Neural progenitor cell (in vitro differentiated cells): Measurements from ENCODE around the gene P2RX1.

DNA sequence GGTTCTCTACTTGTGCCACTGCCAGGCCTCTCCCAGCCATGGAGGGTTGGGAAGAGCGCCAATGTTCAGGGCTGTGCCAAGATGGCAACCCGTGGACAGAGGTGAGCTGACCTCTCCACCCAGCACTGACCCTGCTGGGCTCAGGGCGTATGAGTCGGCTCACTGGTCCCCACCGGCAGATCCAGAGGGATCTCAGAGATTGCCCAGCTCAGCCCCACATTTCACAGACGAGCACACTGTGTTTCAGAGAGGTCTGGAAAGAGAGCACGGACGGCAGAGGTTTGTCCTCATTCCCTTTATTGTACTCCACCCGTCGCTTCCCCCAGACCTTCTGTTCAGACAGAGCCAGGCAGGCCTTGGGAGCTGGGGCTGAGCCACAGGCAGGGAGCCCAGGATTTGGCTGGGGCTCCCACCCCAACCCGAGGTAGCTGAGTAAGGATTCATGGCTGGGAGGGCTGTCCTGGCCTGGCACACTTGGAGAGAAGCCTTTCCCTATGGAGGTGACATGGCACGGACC is 3.5 kb upstream of the CAMKK1 start:
- RAMPAGE, long total RNA, result no peak

DNA sequence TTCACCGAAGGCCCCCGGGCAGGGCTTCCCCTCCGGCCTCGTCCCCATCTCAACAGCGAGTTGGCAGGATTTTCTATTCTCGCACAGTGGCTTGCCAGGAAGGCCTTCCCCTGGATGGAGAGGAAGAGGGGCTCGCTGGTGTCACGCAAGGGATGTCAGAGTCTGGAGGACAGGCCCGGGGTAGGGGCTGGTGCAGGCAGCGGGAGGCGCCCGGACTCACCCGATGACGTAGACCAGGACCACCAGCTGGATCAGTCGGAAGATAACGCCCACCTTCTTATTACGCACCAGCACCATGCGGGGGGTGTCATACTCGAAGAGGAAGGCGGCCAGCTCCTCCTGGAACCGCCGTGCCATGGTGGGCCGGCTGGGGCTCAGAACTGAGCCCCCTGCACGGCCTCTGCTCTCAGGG is 390 bp downstream of the P2RX1 start:
- RAMPAGE, long total RNA, result no peak

DNA sequence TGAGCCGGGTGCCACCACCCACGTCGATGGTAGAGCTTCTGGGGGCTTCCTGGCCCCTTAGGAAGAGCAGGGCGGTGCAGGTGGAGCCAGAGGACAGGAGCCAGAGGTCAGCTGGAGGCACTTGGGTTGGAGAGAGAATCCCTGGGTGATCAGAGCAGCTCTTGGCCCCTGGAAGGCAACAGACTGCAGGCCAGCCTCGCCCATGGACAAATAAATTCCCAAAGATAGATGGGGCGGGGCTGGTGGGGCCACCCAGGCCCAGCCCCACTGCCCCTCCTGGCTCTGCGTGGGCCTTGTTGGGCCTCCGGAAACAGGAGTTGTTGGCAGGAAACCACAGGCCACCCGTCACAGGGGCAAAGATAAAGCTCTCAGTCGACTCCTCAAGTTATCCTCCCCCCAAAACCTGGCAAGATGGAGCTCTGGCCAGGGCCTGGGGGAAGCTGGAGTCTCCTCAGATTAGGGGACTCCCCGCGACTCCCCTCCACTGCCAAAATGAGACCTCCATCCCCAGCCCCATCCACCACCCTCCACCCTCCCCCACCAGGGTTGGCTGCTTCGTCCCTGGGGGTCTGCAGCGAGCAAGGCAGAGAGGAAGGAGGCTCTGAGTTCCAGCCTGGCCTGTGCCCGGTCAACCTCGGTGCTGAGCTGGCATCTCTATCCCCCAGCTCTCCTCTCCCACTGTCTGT is at the start of gene P2RX1:
P2RX1 (minus strand) TSS at position 185 of the 686 bp plus-strand sequence.
- RAMPAGE, long total RNA, result no peak

GRCh38 chr17:3942221-3942633 is 22.0 kb downstream of the ATP2A3 start:
- RAMPAGE, long total RNA, result no peak

- RAMPAGE, long total RNA, result no peak
These were observed 39.3 kb upstream of the ATP2A3 start for GRCh38 chr17:4003414-4004155.

GRCh38 chr17:4017110-4018119 is 53.2 kb upstream of the ATP2A3 start:
- RAMPAGE, long total RNA, result no peak

GRCh38 chr17:4057622-4058269 is 85.1 kb downstream of the ZZEF1 start:
- RAMPAGE, long total RNA, result no peak

- RAMPAGE, long total RNA, result no peak
These were observed 80.6 kb downstream of the ZZEF1 start for GRCh38 chr17:4062075-4062775.

DNA sequence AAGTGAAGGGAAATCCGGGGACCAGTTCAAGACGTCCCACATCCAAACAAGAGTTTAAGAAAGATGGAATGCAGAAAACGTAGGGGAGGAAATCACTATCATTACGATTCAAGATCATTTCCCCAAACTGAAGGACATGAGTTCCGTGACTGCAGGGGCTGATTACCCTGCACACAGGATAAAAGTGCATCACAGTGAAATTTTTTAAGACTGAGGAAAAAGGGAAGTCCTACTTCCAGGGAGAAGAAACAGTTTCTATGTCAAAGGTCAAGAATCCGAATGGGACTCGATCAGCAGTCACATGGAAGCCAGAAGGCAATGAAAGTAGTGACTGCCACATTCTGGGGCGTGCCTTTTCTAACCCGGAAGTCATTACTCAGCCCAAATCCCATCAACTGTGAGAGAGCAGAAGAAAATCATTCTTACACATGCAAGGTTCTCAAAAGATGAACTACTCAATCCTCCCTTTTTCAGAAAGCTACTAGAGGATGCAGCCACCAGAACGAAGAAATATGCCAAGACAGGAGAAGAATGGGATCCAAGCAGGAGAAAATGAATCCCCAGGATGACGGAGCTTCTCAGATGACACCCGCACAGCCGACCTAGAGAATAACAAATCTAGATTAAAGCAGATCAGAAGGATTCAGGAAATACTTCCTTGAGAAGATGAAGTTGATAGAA is 12.0 kb downstream of the ZZEF1 start:
- RAMPAGE, long total RNA, result no peak

DNA sequence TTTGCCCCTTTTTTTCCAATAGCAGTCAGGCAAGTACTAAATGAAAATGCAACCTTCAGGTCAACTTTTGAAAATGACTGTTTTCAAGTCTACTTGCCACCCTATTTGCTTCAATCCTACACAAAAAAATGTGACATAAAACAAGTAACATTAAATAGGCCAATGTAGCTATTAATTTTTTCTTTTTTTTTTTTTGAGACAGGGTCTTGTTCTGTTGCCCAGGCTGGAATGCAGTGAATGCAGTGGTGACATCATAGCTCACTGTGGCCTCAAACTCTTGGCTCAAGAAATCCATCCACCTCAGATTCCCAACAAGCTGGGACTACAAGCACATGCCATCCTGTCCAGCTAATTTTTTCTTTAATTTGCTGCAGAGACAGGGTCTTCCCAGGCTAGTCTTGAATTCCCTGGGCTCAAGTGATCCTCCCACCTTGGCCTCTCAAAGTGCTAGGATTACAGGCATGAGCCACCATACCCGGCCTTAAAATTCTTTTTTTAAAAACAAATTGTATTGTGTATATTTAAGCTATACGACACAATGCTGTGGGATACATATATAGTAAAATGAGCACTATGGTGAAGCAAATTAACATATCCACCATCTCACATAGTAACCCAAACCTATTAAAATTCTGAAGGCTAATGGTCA is 29.3 kb downstream of the ANKFY1 start:
- RAMPAGE, long total RNA, result no peak

DNA sequence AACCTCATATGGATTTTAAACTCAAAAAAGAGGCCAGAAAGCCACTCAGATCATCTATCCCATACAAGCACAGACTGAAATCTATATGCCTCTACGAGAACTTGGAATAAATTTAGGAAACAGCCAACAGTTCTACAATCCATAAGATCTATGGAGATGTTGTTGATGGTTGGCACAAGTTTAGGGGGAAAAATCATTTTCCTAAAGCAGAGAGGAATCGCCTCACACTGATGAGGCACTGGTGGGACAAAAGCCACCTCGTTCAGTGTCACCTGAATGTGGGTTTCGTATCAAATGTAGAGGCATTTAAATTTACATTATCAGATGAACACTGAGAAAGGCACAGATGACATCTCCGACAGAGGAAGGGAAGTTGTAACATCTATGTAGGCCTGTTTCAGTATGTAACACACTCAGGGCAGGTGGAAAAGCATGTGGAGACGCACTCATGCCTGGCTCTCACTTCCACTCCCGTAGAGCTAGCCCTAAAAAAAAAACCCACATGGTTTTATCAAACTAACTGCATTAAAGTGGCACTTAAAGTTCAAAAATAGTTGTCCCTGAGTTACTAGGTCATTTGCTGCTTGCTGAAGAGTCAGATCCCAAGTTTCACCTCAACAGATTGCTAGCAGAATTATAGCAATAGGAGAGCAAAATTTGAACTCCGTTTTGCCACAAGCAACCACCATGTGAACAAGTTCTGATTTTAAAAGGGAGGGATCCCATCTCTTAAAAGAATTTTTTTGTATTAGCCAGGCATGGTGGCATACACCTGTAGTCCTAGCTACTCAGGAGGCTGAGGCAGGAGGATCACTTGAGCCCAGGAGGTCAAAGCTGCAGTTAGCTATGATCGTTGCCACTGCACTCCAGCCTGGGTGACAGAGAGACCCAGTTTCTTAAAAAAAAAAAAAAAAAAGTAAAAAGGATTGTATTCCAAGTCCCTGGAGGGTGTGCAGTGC is 6.2 kb upstream of the ANKFY1 start:
- RAMPAGE, long total RNA, result no peak

DNA sequence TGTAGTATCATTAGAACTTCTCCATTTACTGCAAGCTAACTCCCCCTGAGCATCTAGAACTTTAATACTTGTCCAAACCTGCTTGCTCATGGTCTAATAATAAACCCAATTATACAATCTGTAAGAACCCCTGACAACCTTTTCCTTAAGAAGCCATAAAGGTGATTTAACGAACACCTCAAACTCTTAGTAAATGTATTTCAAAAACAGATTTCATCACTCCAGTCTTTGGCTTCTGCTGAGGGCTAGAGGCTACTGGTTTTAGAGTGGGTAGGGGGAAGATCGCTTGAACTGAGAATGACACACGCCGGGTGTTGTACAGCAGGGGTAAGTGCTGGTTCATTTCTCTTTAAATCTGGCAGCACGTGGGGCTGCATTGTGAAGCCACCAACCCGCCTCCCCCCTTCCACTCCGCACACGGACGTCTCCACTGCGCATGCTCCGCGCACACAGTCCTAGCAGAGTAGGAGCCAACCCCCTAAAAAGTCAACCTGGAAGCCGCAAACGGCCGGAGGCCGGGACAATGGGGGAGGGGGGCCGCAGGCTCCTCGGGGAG is 1.5 kb downstream of the UBE2G1 start:
- RAMPAGE, long total RNA, result no peak

DNA sequence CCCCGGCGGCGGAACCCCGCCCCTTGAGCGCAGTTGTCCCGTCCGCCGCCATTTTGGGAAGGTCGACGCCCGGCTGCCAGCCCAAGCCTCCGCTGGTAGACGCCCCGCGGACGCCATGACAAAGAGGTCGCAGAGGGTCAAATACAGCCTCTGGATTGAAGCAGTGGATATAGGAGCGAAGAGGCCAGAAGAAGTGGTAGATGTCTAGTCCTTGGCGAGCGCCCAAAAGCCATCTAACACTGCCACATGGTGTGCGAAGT is 186 bp upstream of the UBE2G1 start:
- RAMPAGE, long total RNA, result no peak

- RAMPAGE, long total RNA, result no peak
These were observed 7.1 kb upstream of the SPNS3 start for GRCh38 chr17:4426655-4427114.

- RAMPAGE, long total RNA, result no peak
These were observed 20.3 kb downstream of the SPNS2 start for GRCh38 chr17:4518813-4519560.

- RAMPAGE, long total RNA, result no peak
These were observed 18.4 kb downstream of the MYBBP1A start for GRCh38 chr17:4536535-4537489.

DNA sequence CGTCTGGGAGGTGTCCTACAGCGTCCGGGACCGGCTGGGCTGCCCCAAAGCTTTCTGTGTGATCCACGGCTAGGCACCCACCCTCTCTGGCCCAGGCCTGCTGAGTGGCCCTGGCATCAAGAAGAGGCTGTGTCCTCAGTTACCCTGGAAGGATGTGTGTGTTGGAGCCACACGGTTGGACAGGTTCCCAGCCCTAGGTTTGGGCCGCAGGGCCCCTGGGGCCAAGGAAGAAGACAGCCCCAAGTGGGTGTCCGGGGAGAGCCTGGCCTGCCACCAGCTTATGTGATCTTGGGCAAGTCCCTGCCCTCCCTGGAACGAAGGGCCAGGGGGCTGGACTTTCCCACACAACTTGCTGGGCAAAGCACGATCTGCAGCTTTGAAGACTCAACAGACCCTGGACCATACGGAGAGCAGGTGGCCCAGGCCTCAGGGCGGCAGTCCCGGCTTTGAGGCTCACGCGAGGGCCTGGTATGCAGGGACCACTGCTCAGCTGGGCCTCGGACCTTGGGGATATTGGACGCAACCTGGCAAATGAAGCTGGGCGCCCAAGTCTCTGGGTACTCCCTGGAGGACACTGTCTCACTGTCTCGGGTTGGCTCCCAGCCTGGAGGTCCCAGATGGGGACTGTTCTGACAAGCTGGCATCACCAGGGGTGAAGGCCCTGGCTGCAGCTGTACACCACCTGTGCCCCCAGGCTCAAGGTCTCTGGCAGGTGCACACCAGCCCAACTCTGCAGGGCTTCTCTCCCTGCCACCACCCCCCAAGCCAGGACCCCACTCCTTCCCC is 17.5 kb downstream of the MYBBP1A start:
- RAMPAGE, long total RNA, result no peak

- RAMPAGE, long total RNA, result no peak
These were observed 1.8 kb upstream of the GGT6 start for GRCh38 chr17:4562047-4562648.

DNA sequence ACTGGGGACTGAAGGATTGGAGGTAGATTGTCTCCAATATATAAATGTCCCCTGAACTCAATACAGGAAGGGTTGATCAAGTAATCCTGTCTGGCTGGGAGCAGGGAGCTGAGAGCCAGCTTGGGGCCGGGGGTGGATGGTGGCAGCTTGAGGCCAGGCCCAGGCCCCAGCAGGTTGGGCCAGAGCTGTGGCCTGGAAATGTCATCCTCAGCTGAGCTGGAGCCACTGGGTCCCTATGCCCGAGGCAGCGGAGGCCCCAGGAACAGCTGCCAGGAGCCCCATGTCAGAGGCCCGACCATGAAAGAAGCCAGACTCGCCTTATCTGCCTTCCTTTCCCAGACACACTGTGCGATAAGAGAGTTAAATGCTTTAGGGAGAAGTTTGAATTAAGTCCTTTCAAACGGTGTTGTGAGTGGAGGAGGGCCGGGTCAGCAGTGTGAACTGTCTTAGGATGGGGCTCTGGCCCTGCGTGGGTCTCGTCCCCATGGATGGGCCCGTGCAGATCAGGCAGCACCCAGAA is 3.5 kb downstream of the SMTNL2 start:
- RAMPAGE, long total RNA, result no peak

- RAMPAGE, long total RNA, result no peak
These were observed 4.7 kb downstream of the ARRB2 start for GRCh38 chr17:4715028-4715664.